SK-N-SH (cell line): ENCODE measurements around a stretch of chr2.

DNA sequence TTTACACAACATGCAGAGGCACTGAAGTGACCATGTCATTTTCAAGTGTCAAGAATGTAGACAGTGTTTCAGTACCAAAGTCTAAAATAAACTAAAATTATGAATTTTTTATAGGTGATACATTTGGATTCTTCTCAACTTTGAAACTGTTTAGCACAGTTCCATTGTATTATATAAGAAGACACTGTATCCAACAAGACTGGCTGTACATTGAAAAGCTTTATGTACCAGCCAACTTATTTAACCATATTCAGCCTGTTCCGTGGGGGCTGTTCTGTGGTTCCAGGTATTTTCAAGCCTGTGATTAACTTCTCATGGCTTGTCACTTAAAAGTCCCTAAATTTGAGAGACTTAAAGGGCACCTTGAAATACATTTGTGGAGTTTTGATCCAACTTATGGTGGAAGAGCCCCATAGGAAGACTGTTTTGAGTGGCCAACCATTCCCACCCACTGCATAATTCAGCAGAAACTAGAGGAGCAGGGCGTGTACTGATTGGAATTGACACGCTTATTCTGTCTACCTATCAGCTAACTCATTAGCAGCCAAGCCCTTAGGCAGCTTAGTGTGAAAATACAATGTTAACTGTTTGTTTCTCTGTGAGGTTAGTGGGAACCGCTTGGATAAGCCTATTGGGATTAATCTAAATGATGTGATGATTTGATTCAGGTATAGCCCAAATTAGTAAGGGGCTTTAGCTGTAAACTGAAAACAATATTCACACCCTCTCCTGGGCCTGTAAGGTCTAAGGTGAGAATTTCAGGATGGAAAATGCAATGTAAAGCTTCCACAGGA lies 6.3 kb downstream of the LGALSL start:
- RRBS: no CpG with 5 or more reads among the region's 4 CpGs
CAGE:
- cytosol, long polyA plus RNA: no peak
- long polyA plus RNA: no peak
- nucleus, long polyA plus RNA: no peak

GRCh38 chr2:64607857-64608470 lies 45.7 kb downstream of the SERTAD2 start:
- RRBS: no CpG with 5 or more reads among the region's 15 CpGs
CAGE:
- cytosol, long polyA plus RNA: no peak
- long polyA plus RNA: no peak
- nucleus, long polyA plus RNA: no peak

- RRBS: no CpG with 5 or more reads among the region's 37 CpGs
CAGE:
- cytosol, long polyA plus RNA: no peak
- long polyA plus RNA: no peak
- nucleus, long polyA plus RNA: no peak
Measured at GRCh38 chr2:64750491-64751107, 96.9 kb upstream of the SERTAD2 start.

- RRBS: no CpG with 5 or more reads among the region's 3 CpGs
CAGE:
- cytosol, long polyA plus RNA: no peak
- long polyA plus RNA: no peak
- nucleus, long polyA plus RNA: no peak
Measured at GRCh38 chr2:64861951-64862462, 127.2 kb upstream of the SLC1A4 start.

GRCh38 chr2:64862602-64863049 lies 126.6 kb upstream of the SLC1A4 start:
- RRBS: no CpG with 5 or more reads among the region's 1 CpG
CAGE:
- cytosol, long polyA plus RNA: no peak
- long polyA plus RNA: no peak
- nucleus, long polyA plus RNA: no peak

DNA sequence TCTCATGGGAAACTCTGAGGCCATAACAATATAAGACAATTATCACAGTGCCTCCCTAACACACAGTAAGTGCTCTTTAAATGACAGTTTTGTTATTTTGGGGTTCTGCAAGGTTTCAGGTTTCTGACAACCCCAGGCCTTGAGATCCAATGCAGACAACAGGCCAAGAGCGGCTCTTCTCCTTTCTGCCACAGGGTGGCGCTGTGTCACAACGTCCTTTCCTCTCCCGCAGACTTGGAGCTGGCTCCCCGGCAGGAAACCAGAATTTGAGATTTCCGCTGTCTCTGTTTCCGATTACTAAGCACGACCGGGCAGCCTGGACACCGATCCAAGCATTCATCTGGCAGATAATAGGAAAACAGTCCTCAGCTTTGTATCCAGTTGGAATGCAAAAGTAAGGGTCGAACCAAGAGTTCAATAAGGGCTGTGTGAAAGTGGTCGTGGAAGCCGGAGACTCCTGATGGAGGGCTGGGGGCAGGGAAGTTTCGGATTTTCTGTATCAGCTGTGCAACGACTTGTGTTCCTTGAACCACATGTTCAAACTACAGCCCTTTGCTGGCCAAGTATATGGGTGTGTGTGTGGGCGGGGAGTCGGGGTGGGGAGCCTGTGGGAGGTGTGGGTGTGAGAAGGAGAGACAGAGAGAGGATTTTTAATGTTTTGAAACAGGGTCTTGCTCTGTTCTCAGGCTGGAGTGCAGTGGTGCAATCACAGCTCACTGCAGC lies 71.4 kb upstream of the SLC1A4 start:
- RRBS: 3% methylated on average over 5 of the region's 17 CpGs
CAGE:
- cytosol, long polyA plus RNA: no peak
- long polyA plus RNA: no peak
- nucleus, long polyA plus RNA: no peak

DNA sequence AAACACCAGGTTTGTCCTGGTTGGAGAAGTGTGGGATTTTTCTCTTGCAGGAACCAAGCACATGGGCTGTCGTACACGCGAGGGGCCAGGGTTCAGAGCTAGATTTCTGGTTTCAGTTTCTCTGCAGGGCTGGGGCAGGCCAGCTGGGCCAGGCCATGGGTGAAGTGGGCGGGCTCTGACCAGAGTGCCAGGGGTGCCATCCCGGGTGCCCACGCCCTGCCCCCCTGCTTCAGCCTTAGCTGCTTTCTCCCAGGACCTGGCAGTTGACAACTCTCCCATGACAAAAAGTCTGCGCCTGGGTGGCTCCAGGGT lies 51.3 kb upstream of the SLC1A4 start:
- RRBS: no CpG with 5 or more reads among the region's 7 CpGs
CAGE:
- cytosol, long polyA plus RNA: no peak
- long polyA plus RNA: no peak
- nucleus, long polyA plus RNA: no peak

GRCh38 chr2:64943673-64944224 lies 45.5 kb upstream of the SLC1A4 start:
- RRBS: 74% methylated on average over 3 of the region's 9 CpGs
CAGE:
- cytosol, long polyA plus RNA: no peak
- long polyA plus RNA: no peak
- nucleus, long polyA plus RNA: no peak

- RRBS: no CpG with 5 or more reads among the region's 7 CpGs
CAGE:
- cytosol, long polyA plus RNA: no peak
- long polyA plus RNA: no peak
- nucleus, long polyA plus RNA: no peak
Measured at GRCh38 chr2:65023922-65024341, 32.3 kb upstream of the CEP68 start.

GRCh38 chr2:65053246-65053593 lies 3.0 kb upstream of the CEP68 start:
- RRBS: no CpG with 5 or more reads among the region's 1 CpG
CAGE:
- cytosol, long polyA plus RNA: no peak
- long polyA plus RNA: no peak
- nucleus, long polyA plus RNA: no peak

- RRBS: 90% methylated on average over 2 of the region's 21 CpGs
CAGE:
- cytosol, long polyA plus RNA: no peak
- long polyA plus RNA: no peak
- nucleus, long polyA plus RNA: no peak
Measured at GRCh38 chr2:65072186-65073000, 16.2 kb downstream of the CEP68 start.

- RRBS: no CpG with 5 or more reads among the region's 11 CpGs
CAGE:
- cytosol, long polyA plus RNA: no peak
- long polyA plus RNA: no peak
- nucleus, long polyA plus RNA: no peak
Measured at GRCh38 chr2:65082398-65083701, 26.6 kb downstream of the CEP68 start.

- RRBS: no CpG with 5 or more reads among the region's 5 CpGs
CAGE:
- cytosol, long polyA plus RNA: no peak
- long polyA plus RNA: no peak
- nucleus, long polyA plus RNA: no peak
Measured at GRCh38 chr2:65088851-65089285, 32.7 kb downstream of the CEP68 start.

GRCh38 chr2:65126886-65127966 lies 2.7 kb downstream of the RAB1A start:
- RRBS: no CpG with 5 or more reads among the region's 26 CpGs
CAGE:
- cytosol, long polyA plus RNA: no peak
- long polyA plus RNA: no peak
- nucleus, long polyA plus RNA: no peak

- RRBS: 7% methylated on average over 3 of the region's 20 CpGs
CAGE:
- cytosol, long polyA plus RNA: no peak
- long polyA plus RNA: no peak
- nucleus, long polyA plus RNA: no peak
Measured at GRCh38 chr2:65382622-65383438, 49.6 kb downstream of the SPRED2 start.

- RRBS: no CpG with 5 or more reads among the region's 8 CpGs
CAGE:
- cytosol, long polyA plus RNA: no peak
- long polyA plus RNA: no peak
- nucleus, long polyA plus RNA: no peak
Measured at GRCh38 chr2:65389845-65390504, 42.4 kb downstream of the SPRED2 start.

DNA sequence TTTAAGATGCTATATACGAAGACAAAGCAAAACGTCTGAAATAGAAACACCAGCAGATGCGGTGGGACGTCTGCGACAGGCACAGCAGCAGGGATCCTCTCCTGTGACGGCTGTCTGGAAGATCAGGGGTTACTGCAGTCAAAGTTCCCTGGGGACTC lies 2.3 kb downstream of the SPRED2 start:
- RRBS: no CpG with 5 or more reads among the region's 6 CpGs
CAGE:
- cytosol, long polyA plus RNA: no peak
- long polyA plus RNA: no peak
- nucleus, long polyA plus RNA: no peak

DNA sequence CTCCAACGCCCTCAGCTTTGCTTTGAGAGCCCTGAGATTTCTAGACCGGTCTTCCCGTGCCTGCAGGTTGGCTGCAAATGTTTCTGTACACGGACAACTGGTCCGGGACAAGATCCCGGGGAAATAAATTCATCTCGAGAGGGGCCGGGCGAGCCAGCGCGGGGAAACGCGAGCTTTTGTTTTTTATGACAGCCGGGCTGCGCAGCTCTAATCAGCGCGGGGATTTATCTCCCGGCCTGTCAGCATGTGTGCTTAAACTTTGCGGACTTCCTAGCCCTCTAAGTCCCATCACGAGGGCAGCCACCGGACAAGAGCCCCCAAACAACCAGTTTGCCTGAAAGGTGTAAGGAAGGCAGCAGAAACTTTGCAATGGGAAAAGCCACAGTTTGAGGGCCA lies 5.7 kb downstream of the MEIS1 start:
- RRBS: 98% methylated on average over 18 of the region's 21 CpGs
CAGE:
- cytosol, long polyA plus RNA: no peak
- long polyA plus RNA: no peak
- nucleus, long polyA plus RNA: no peak

GRCh38 chr2:66690909-66691640 lies 256.1 kb downstream of the MEIS1 start:
- RRBS: no CpG with 5 or more reads among the region's 3 CpGs
CAGE:
- cytosol, long polyA plus RNA: no peak
- long polyA plus RNA: no peak
- nucleus, long polyA plus RNA: no peak

DNA sequence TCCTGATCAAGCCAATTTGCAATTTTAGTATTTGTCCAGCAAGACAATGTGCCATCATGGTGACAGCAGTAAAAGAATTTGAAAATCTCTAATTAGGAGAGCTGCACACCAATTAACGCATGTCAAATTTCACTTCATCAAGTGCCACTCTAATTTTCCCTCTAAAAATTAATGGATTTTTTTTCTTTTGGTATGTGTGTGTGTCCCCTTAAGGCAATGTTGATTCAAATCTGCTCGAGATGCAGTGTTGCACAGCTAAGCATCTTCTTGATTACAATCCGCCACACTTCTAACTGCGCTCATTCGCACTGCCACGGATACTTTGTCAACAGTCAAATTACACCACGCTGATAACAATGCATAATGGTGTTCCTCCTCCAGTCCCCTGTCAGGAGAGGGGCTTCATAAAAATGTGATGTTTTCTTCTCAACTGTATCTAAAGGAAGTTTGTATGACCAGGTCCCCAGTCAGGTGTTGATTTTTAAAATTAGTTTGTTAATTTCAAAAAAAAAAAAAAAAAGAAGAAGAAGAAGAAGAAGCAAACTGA lies 261.5 kb downstream of the MEIS1 start:
- RRBS: no CpG with 5 or more reads among the region's 7 CpGs
CAGE:
- cytosol, long polyA plus RNA: no peak
- long polyA plus RNA: no peak
- nucleus, long polyA plus RNA: no peak